Measurements from ENCODE around the gene LAMA3.

- PRO-cap, 2 experiments: no peak in any of the 2 experiments
Observed at GRCh38 chr18:22200518-22201402, 31.4 kb downstream of the GATA6 start.

DNA sequence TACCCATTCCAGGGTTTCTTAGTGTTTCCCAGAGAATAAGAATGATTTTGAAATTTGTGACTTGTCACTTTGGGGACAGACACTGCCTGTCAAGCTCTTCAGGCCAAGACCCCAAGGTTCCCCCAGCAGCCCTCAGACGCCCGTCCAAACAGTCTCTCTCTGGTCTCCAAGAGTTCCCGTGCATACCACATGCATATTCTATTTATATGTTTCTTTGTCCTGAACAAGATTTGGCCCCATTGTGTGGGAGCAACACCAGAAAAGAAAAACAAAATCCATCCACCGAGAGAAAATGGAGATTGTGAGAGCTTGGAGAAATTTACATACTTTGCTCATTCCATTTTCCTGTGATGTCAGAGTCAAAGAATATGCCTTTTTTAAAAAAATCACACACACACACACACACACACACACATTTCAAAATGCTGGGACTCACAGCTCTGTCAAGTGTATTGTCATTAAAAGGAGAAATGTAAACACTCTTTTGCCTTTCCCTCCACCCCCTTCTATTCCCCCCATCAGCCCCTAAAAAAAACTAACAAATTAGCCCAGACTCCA, 52.3 kb upstream of the CTAGE1 start:
- PRO-cap, 2 experiments: no peak in any of the 2 experiments

- PRO-cap, 2 experiments: no peak in any of the 2 experiments
Observed at GRCh38 chr18:22488424-22489135, 70.9 kb upstream of the CTAGE1 start.

GRCh38 chr18:22872755-22873664, 60.1 kb upstream of the RBBP8 start:
- PRO-cap, 2 experiments: no peak in any of the 2 experiments

DNA sequence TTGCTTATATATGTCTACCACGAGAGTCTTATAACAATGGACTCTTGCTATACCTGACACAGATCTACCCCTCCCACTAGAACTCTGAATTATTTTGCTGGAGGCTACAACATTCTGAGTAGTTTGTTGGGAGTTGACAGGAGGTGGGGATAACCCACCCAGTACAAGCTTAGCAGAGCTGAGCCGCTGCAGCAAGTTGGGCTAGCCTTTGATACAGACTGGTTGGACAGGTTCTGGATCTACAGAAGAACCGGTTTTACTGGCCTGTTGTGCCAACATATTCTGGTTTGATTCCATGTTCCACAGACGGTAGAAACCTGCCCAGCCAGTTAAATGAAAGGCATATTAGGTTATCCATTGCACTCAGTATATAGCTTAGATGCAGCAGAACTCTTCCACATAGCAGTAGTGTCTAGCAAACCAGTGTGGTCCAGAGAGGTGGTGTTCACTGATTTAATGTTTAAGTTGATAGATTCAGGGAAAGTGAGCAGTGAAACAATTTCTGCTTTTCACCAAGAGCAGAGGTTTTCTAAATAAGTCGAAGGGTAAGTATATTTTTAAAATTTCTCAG, 19.3 kb upstream of the RBBP8 start:
- PRO-cap, 2 experiments: no peak in any of the 2 experiments

DNA sequence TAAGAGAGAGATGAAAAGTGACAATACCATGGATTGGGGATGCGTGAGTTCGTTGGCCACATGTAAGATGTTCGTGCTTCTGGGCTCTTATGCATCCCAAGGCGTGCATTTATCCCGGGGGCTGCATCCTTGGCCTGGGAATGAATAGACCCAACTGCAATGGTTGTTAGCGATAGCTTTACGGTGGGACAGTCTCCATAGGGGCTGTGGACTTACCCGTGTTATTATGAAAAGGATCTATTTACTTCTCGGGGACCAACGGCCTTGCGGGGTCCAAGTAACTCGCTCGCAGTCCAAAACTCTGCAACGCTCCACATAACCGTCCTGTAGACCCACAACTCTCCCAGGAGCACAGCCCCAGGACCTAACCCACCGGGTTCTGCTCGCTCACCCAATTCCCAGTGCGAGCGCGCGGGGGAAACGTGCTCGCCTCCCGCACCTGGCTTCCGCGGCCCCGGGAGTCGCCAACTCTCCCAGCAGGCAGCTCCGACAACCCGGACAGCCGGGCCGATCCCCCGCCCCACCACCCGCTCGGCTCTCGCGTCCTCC, 455 bp upstream of the CABLES1 start:
- PRO-cap, 2 experiments: peak in 1 of 2 experiments; most common plus-strand start position 467 of the sequence (in 1); most common minus-strand start position 381 of the sequence (in 1)

DNA sequence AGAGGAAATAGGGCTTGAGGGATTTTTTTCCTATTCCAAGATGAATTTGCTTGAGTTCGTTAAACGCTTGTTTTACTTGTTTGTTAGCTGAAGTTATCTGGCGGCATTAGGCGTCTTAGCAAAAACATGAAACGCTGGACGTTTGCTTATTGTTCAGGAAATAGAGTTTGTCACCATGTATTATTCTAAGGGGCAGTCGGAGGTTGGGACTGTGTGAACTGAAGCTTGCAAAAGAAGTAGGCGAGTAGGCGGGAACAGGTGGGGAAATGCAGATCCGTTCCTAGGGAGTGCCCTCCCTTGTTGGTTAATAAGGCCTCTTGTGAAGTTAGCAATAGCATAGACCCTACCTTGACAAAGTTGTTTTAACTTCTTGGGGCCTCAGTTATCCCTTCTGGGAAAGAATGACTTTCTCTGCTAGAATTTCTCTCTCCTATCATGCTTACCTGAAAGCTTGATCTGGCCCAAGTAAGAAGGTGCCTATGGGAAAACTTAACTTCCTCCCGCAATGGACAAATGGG, 2.0 kb downstream of the CABLES1 start:
- PRO-cap, 2 experiments: no peak in any of the 2 experiments

- PRO-cap, 2 experiments: no peak in any of the 2 experiments
Observed at GRCh38 chr18:23283855-23284521, 148.7 kb downstream of the CABLES1 start.

DNA sequence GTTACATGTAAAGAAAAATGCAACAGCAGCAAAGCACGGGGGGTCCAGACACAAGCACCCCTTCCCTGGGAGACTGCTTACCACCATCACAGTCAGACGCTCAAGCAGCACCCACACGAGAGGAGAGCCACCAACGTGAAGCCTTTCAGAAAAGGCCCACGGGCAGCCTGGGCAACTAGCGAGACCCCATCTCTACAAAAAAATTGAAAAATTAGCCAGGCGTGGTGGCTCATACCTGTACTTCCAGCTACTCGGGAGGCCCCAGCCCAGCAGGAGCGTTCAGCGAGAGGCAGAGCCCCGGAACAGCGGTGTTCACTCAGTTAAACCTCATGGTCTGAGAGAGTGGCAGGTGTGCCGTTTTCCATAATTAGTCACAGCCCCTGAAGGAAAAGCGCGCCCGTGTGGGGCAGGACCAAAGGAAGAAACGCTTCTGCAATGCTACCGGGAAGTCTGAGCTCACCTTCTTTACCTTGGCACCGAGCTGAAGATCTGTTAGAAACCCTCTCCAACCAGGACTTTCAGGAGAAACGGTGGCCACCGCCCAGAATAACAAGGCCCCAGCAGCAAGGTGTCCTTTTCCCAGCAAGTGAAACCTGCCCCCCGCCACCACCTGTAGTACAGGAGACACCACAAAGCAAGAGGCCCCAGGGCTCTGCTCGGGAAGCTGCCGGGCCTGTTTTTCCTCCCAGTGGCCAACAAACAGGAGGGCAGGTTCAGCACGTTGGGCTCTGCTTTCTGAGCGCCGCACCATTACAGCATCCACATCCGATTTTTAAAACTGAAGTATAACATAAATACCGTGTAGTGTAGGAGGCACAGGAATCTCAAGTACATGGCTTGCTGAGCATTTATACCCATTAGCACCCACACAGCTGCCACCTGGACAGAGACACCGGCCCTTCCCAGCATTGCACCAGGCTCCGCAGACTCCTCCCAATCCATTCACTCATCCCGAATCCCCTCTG, 106.7 kb downstream of the TMEM241 start:
- PRO-cap, 2 experiments: no peak in any of the 2 experiments

DNA sequence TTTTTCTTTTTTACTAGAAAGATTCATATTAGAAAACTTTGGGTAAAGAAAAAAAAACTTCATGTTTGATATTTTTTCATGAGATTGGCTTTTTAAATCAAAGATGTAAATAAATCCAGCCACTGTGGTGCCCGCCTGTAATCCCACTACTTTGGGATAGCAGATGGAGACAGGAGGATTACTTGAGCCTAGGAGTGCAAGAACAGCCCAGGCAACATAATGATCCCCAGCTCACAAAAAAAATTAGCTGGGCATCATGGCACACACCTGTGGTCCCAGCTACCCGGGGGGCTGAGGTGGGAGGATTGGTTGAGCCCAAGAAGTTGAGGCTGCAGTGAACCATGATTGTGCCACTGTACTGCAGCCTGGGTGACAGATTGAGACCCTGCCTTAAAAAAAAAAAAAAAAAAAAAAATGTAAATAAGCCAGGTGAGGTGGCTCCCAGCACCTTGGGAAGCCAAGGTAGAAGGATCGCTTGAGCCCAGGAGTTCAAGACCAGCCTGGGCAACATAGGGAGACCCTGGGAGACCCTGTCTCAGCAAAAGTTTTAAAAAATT, 13.3 kb downstream of the RIOK3 start:
- PRO-cap, 2 experiments: no peak in any of the 2 experiments

DNA sequence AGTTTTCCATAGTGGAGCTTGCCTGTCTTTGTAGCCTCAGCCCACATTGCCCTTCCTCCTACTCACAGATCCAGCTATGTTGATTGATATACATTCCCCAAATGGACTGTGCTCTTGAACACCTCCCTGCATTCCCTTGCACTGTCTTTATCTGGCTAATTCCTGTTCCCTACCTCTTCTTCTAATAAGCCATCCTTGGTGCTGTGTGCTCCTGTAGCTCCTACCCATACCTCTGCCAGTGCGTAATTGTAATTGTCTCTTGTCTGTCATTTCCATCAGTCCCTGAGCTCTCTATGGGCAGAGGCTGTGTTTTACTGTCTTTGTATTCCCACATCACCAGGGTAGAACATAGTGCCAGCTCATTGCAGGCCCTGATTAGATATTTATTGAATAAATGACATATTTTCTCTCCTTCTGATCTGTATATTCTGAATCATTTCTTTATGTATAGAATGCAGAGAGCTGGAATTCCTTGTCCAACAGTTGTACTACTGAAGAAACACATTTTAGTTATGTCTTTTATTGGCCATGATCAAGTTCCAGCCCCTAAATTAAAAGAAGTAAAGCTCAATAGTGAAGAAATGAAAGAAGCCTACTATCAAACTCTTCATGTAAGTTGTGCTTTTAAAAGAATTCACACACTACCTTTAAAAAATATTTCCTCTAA, 21.5 kb downstream of the RIOK3 start:
- PRO-cap, 2 experiments: no peak in any of the 2 experiments

DNA sequence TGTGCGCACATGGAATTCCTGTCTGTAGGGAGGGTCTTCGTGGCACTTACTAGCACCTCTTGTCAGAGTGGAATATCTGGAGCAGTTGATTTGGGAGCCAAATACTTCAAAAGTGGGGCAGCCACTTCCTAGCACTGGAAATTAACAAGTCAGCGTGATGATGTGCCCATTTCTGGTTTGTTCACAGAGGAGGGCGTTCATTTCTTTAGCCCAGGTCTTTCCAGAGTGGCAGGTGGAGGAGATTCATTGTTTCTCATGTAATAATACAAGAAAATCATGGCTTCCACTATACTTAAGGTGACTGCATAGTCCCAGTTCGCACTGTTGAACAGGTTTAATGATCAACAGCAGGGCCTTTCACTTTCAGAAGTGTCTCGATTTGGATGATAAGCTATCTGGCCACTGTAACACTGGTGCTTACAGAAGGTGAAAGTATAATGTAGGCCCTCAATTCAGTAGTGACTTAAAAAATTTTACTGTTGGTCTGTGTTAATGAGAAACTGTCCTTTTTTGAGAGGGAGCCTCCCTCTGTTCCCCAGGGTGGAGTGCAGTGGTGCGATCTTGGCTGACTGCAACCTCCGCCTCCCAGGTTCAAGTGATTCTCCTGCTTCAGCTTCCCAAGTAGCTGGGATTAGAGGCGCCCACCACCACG, 1.4 kb downstream of the RMC1 start:
- PRO-cap, 2 experiments: no peak in any of the 2 experiments

GRCh38 chr18:23535362-23535703, 32.0 kb downstream of the RMC1 start:
- PRO-cap, 2 experiments: no peak in any of the 2 experiments

GRCh38 chr18:23688805-23690081, at the start of gene LAMA3:
Gene LAMA3 (plus strand): TSS chr18:23689453.
- PRO-cap, 2 experiments: peak in 1 of 2 experiments; most common plus-strand start chr18:23689453 (in 1); most common minus-strand start chr18:23689468 (in 1)

DNA sequence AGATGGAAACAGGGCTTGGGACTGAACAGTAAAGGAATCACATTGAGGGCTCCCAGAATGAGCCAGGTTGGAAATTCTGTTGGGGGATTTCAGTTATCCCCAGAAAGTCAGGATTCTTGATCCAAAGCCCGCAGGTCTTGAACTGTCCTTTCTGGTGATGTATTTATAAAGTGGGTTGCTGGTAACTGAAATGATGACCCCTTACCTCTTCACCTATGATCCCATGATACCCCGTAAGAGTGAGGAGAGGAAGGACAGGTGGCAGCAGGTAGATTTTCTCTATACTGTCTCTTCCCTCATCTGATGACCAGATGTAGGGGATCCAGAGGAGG, 60.4 kb downstream of the LAMA3 start:
- PRO-cap, 2 experiments: no peak in any of the 2 experiments

GRCh38 chr18:23779857-23780667, 90.8 kb downstream of the LAMA3 start:
- PRO-cap, 2 experiments: no peak in any of the 2 experiments

DNA sequence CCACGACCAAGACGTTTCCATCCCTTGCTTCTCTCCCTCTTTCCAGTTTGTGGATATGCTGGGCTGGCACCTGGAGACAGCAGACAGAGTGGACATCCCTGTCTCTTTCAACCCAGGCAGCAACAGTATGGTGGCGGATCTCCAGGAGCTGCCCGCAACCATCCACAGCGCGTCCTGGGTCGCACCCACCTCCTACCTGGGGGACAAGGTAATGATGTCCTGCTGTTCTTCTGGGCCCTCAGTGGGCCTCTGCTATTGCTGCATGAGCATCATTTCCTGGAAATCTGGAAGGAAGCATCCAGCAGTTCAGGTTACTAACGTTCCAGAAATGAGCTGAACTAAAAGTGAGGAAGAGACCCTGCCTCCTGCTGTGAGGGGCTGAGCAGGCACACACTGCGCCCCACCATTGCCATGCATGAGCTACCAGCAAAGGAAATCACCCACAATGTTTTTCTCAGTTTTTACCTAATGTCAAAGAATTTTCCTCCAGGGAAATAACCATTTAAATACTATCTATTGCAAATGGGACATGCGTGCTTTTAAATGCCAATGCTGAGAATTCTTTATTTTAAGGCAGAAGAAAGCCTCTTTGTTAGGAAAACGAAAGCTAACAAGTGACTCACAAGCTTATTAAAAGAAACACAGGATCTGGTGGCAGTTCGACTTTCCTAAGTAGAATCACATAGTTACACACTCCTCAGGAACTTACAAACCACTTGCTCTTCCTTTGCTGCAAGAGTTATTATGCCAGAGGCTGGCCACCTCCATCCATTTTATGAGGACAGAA, 152.8 kb upstream of the TTC39C start:
- PRO-cap, 2 experiments: peak in 1 of 2 experiments; most common plus-strand start position 662 of the sequence (in 1); most common minus-strand start position 562 of the sequence (in 1)

DNA sequence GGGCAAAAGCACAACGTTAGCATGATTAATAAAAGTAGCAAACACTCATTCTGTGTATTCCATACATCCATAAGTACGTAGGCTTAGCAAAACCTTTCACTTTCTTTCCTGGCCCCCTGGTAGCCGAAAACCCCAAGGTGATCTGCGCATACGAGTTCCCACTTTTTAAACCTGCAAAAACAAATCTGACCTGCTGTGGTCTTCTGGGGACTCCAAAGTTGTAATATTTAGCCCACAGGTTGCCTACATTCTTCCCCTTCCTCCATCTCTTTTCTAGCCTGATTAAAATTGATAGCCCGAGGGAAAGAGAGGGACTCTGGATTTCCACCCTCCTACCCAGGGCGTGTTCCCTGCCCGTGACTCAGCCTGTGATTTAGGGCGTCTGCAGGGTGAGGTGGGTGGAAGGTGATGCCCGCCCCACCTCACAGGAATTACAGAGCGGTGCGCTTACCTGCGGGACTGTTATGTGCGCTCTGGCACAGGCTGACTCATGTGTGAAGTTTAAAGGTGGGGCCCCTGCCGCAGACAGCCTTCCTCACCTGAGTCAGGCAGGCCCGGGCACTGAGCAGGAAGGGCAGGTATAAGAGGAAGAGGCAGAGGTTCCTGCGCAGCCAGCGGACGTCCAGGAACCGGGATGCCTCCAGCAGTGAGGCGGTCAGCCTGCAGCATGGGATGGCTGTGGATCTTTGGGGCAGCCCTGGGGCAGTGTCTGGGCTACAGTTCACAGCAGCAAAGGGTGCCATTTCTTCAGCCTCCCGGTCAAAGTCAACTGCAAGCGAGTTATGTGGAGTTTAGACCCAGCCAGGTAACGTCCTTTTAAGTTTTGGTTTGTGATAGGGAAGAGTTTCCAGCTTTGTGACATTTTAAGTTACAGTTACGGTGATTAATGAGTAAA, 141.9 kb upstream of the TTC39C start:
- PRO-cap, 2 experiments: no peak in any of the 2 experiments

DNA sequence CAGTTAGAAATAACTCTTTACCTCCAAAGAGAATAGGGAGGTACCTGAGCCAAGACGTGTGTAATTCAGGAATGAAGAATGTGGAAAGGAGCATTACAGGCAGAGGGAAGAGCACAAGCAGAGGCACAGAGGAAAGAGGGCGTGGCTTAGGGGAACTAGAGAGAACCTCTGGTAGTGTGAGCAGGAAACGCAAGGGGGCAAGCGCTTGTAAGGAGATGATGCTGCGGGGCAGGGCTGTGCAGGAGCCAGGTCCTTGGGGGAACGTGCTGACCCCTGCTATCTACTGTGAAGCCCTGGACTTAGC, 50.1 kb upstream of the TTC39C start:
- PRO-cap, 2 experiments: no peak in any of the 2 experiments

- PRO-cap, 2 experiments: no peak in any of the 2 experiments
Observed at GRCh38 chr18:24089078-24089675, 49.7 kb upstream of the CABYR start.

Data from cerebral cortex (tissue), 2 donors.